Tibial artery (tissue), 1 donor: ENCODE measurements around a stretch of chr7.

- PRO-cap, result no peak
Observed at GRCh38 chr7:139708333-139708958, 69.4 kb downstream of the HIPK2 start.

GRCh38 chr7:139714366-139715391, 63.1 kb downstream of the HIPK2 start:
- PRO-cap, result no peak

DNA sequence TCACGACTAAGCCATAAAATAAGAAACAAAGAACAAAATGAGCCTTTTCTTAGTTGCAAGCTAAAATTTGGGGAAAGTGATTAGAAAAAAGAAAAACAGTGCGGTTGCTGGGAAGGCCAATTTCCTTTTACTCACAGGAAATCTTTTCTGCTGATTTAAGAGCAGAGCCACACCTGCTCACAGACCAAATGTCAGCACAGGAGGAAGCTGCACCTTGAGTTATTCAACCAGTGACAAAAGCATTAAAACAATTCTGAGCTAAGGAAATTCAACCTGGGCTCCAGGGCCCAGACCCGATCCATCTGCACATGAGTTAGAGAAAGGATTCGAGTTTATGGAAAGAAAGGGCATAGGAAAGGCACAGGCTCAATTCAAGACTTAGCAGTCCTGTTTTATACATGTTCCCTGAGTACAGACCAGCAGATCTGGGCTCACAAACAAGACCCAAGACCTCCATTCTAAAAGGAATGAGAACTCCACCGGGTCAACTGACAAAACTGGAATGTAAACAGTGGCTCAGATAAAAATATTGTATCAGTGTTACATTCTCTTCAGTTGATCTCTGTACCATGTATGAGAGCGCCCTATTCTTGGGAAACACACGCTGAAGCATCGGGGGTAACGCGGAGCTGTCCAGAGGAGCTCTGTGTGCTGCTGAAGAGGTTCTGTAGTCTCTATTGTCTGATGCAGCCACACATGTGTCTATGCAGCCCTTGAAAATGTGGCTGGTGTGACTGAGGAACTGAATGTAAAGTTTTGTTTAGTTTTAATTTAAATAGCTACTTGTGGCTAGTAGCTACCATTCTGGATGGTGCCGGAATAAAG, 39.9 kb downstream of the HIPK2 start:
- PRO-cap, result bidirectional peak, plus-strand start at position 180 of the sequence, minus-strand start outside the sequence; unidirectional peak, plus-strand start at position 636 of the sequence

DNA sequence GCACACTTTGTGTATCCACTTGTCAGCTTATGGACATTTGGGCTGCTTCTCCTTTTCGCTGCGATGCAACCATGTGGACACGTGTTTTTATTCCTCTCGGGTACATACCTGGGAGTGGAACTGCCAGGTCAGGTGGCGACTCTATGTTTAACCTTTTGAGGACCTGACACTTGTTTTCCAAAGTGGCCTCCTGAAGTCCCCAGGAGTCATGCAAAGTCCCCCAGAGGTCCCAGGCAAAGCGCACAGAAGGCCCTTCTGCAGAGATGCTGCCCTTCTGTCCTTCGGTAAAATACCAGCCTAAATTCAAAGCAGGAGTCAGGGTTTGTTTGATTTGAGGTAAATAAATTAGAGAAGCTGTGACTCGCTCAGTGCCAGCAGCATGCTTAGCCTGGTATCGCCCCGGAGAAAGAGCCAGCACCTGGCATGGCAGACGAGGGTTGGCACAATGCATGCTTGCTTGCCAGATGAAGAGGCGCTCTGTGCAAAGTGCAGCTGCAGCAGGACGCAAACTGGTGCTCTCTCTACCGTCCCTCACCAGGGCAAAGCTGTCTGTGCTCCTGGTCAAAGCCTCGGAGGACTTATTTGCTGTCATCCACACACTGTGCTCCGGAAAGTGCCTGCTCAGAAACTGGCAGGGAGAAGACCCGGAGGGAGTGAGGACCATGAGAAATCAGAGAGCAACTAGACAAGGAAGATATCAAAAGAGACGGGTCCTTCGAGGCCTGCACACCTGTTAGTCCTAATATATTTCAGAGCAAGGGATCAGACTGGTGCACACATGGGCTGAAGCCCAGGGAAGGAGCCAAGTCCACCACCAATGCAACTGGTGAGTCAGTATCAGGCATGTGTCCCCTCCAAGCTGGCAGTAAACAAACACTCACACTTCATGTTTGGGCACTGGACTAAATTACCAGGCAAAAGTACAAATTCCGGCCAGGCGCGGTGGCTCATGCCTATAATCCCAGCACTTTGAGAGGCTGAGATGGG, 37.6 kb downstream of the HIPK2 start:
- PRO-cap, result no peak

GRCh38 chr7:139755451-139756068, 22.2 kb downstream of the HIPK2 start:
- PRO-cap, result no peak

GRCh38 chr7:140028216-140028888, 34.4 kb downstream of the PARP12 start:
- PRO-cap, result no peak

- PRO-cap, result no peak
Observed at GRCh38 chr7:140033279-140034270, 29.2 kb downstream of the PARP12 start.

- PRO-cap, result no peak
Observed at GRCh38 chr7:140083933-140084637, 21.3 kb upstream of the PARP12 start.

DNA sequence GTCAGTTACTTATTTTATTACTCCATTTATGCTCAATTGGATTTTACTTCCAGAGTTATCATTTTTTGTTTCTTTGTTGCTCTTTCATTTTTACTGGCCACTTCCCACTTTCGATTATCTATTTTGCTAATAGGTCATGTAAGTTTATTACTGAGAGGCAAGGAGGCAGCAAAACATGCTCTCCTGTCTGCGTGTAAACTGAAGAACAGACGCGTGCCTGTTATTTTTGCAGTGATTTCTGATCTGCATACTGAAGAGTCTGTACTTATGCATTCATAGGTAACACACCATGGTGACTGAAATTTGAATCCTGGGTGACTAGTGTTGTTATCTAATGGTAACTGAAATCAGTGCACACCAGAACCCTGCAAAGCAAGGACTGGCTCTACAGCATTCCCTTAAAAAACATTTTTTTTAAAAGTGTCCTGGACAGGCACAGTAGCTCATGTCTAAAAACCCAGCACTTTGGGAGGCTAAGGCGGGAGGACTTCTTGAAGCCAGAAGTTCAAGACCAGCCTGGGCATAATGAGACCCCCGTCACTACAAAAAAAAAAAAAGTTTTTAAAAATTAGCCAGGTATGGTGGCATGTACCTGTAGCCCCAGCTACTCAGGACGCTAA, 22.9 kb downstream of the KDM7A start:
- PRO-cap, result no peak

- PRO-cap, result no peak
Observed at GRCh38 chr7:140170280-140170724, 6.5 kb downstream of the KDM7A start.

DNA sequence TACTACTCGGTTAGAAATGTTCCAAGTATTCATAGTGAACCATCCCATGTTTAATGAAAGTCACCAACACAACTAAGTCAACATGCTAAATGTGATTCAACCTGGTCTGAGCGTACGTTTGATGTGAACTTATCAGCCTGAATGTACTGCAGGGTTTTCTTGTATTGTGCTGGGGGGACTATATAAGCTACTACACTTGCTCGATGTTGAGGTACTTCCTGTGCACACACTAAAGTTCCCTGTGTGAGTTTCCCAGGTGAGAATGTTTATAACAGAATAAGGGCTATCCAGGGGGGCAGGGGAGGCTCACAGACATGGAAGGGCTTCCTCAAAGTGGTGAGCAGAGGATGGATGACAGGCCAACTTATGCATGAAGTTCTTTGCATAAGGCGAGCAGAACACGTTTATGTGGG, 22.0 kb downstream of the SLC37A3 start:
- PRO-cap, result no peak

DNA sequence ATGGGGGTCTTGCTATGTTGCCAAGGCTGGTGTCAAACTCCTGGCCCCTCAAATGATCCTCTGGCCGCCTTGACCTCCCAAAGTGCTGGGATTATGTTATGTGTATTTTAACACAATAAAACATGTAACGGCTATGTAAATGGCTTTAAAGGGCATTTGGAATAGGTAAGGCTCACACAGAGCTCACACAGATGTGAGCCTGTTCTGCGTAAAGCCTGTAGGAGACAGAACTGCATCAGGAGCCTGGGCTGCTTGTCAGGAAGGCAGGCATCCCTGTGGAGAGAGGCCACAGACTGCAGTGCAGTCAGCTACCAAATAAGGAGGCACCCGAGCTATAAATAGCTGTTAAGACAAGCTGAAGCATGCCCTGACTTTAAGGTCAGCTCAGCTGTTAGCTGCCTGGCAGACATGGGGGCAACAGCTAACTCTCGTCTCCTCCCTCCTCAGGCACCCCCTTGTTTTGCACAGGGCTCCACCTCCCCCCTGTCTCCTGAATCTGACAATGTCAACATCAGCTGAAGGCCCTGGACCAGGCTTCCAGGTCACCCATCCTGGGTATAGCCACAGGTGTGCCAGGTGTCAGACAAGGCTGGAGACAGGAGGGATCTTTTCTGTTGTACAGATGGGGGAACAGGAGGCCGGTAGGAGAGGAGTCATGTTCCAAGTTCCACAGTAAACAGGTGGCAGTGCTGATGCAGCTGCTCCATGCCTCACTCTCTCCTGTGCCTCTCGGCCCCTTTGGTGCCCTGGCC, 27.5 kb upstream of the MKRN1 start:
- PRO-cap, result no peak

- PRO-cap, result no peak
Observed at GRCh38 chr7:140518061-140518530, 38.8 kb upstream of the MKRN1 start.

- PRO-cap, result no peak
Observed at GRCh38 chr7:140607455-140608107, 33.0 kb downstream of the DENND2A start.

- PRO-cap, result no peak
Observed at GRCh38 chr7:140623932-140624397, 16.6 kb downstream of the DENND2A start.

- PRO-cap, result no peak
Observed at GRCh38 chr7:140631384-140631999, 9.1 kb downstream of the DENND2A start.

- PRO-cap, result no peak
Observed at GRCh38 chr7:140695881-140696374, 580 bp upstream of the NDUFB2 start.

- PRO-cap, result no peak
Observed at GRCh38 chr7:140791758-140792673, 95.5 kb downstream of the NDUFB2 start.

GRCh38 chr7:141013954-141014578, 686 bp downstream of the MRPS33 start:
- PRO-cap, result no peak

DNA sequence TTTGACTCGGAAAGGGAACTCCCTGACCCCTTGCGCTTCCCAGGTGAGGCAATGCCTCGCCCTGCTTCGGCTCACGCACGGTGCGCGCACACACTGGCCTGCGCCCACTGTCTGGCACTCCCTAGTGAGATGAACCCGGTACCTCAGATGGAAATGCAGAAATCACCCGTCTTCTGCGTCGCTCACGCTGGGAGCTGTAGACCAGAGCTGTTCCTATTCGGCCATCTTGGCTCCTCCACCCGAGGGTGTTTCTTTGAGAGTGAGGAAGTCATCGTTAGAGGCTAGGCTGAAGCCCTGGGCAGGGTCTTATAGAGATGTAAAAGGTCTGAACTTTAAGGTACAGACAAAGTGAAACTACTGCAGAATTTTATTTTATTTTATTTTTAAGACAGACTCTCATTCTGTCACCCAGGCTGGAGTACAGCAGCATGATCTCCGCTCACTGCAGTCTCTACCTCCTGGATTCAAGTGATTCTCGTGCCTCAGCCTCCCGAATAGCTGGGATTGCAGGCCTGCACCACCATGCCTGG, 6.0 kb upstream of the TMEM178B start:
- PRO-cap, result no peak